Gastrocnemius medialis (tissue), 3 donors: ENCODE data around the genes SUN3 and COBL.

- PRO-cap, result no peak
- RAMPAGE, long total RNA, 3 experiments, result no peak in any of the 3 experiments
Measured at GRCh38 chr7:48028856-48029387, at the start of gene SUN3. TSS of gene SUN3 (minus strand) at chr7:48029107.

- PRO-cap, result no peak
- RAMPAGE, long total RNA, 3 experiments, result no peak in any of the 3 experiments
Measured at GRCh38 chr7:48108126-48108556, 19.1 kb downstream of the UPP1 start.

DNA sequence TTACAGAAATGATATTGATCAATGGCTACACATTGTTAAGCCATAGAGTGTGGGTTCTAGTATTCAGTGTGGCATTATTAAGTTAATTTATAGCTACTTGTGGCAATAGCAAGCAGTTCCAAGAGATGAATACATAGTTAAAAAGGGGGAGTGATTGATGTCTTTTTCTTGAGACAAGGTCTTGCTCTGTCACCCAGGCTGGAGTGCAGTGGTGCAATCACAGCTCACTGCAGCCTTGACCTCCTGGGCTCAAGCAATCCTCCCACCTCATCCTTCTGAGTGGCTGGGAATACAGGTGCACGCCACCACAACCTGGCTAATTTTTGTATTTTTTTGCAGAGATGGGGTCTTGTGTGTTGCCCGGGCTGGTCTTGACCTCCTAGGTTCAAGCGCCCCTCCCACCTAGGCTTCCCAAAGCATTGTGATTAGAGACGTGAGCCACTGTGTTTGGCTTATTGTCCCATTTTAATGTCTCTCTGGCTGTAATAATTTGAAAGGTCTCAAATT is 21.7 kb downstream of the UPP1 start:
- PRO-cap, result no peak
- RAMPAGE, long total RNA, 3 experiments, result no peak in any of the 3 experiments

DNA sequence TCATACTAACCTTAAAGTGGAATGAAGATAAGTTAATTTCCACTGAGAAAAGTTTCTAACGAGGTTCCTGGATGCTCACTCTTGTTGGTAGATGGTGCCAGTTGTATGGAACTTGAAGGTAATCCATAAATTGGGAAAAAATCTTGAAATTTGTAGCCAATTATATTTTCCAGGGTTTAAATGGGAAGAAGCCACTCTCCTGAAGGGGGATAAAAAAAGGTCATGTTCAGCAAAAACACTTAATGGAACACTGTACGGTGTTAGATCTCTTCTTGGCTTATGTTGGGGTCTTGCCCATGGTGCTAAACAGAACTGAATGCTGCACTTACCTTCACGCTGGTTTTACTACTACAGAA is 24.5 kb downstream of the SPATA48 start:
- PRO-cap, result no peak
- RAMPAGE, long total RNA, 3 experiments, result no peak in any of the 3 experiments

DNA sequence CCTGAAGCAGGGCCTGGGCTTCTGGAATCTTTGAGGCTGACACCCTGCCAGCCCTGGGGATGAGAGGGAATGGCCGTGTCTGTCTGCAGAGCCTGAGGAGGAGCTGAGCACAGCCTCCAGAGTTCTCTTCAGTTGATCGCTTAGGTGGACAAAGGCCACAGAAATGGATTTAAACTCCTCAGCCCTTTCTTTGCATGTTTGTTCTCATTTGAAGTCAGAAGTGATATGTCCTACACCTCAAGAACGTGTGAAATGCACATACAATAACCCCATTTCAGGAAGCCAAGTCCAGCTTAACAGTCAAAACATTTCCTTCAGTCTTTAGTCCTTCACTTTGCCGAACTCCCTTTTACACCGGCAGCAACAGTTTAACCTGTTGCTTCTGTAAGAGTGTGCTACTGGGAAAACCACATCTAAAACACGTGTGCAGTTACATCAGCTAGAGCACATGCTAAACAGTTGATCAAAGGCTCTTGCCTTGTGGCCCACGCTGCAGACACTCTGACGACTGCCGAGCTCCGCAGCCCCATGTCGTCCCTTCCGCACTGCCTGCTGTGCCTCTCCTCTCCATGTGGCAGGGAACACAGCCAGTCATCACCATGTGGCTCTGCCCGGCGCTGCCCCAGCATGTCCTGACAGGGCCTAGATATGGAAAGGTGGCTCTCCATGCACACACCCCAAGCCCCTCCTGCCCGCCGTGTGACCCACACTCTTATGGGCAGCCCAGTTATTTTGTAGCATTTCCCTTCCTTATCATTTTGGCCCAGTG is 55.9 kb downstream of the IKZF1 start:
- PRO-cap, result no peak
- RAMPAGE, long total RNA, 3 experiments, result no peak in any of the 3 experiments

- PRO-cap, result no peak
- RAMPAGE, long total RNA, 3 experiments, result no peak in any of the 3 experiments
Measured at GRCh38 chr7:50411290-50412044, 38.7 kb downstream of the FIGNL1 start.

GRCh38 chr7:50449054-50449471 is 1.1 kb downstream of the FIGNL1 start:
- PRO-cap, result no peak
- RAMPAGE, long total RNA, 3 experiments, result no peak in any of the 3 experiments

DNA sequence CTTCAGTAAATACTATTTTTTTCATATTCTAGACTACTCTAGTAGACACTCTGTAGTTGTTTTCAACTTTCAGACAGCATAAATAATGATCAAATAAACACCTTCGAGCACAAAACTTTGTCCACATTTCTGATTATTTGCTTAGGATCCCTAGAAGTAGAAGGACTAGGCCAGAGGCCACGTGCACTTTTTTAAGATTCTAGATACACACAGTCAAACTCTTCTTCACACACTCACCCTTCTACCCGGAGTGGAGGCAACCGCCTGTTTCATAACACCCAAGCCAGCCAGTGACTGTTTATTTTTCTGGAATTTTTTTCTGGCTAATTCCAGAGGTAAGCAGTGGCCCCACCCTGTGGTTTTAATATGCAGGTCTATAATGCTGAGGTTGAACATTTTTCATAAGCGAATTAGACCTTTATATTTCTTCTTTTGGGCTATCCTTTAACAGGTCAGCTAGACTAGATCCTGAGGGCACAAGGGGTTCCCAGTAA is 76.4 kb downstream of the GRB10 start:
- PRO-cap, result no peak
- RAMPAGE, long total RNA, 3 experiments, result no peak in any of the 3 experiments

- PRO-cap, result unidirectional peak, plus-strand start at chr7:50721385
- RAMPAGE, long total RNA, 3 experiments, result no peak in any of the 3 experiments
Measured at GRCh38 chr7:50720869-50721686, 61.6 kb downstream of the GRB10 start.

- PRO-cap, result no peak
- RAMPAGE, long total RNA, 3 experiments, result no peak in any of the 3 experiments
Measured at GRCh38 chr7:51256156-51256819, 60.3 kb downstream of the COBL start.

- PRO-cap, result unidirectional peak, plus-strand start at chr7:51315877
- RAMPAGE, long total RNA, 3 experiments, result no peak in any of the 3 experiments
Measured at GRCh38 chr7:51315801-51316312, 752 bp downstream of the COBL start.

DNA sequence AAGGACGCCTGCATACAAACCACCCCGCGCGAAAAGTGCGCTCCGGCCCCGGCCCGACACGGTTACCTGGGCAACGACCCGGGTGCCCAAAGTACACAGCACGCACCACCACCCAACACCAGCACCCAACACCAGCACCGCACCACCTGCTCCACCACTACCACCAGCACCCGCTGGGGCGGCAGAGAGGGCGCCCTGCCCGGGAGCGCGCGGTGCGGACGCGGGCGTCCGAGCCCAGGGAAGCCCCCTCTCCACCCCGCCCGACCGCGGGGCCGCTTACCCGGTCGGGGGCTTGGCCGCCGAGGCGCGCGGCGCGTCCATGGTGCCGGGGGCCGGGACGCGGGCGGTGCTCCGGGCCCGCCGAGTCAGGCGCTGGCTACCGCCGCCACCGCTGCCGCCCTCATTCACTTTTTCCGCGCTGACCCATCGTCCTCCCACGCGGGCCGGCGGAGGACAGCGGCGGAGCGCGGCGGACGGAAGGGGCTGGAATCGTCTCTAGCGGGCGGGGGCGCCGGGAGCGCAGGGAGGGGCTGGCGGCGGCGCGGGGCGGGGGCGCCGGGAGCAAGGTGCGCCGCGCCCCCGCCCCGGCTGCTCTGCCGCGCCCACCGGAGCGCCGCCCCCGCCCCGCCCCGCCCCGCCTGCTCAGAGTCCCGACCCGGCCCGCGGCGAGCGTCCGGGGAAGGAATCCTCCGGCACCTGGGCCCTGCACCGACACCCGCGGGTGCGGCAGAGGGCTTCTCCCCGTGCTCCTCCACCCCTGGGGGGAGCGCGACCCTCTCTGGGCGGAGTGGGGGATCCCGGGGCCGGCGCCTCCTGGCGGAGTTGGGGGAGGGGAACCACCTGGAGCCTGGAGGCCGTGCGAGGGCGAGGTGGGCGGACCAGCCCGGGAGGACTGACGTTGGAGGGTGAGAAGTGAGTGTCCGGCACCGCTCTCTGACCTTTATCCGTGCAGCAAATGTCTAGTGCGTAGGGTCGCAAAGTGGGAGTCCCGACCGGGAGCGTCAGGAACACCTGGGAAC is at the start of gene COBL:
COBL (minus strand) TSS at position 497 of the 1,019 bp plus-strand sequence.
- PRO-cap, result bidirectional peak, plus-strand start at position 184 of the sequence, minus-strand start at position 97 of the sequence; bidirectional peak, plus-strand start at position 645 of the sequence, minus-strand start at position 591 of the sequence
- RAMPAGE, long total RNA, 3 experiments, result start-site peak on the plus strand in 1 of 3 experiments, centred at position 666 of the sequence, 6 reads per replicate

GRCh38 chr7:52430380-52430866 is 605.0 kb upstream of the POM121L12 start:
- PRO-cap, result no peak
- RAMPAGE, long total RNA, 3 experiments, result no peak in any of the 3 experiments

- PRO-cap, result bidirectional peak, plus-strand start at chr7:55019556, minus-strand start at chr7:55019351
- RAMPAGE, long total RNA, 3 experiments, result no peak in any of the 3 experiments
Measured at GRCh38 chr7:55019388-55019789, 572 bp downstream of the EGFR start.

GRCh38 chr7:55020148-55021172 is 1.6 kb downstream of the EGFR start:
- PRO-cap, result unidirectional peak, minus-strand start at chr7:55020672
- RAMPAGE, long total RNA, 3 experiments, result no peak in any of the 3 experiments

GRCh38 chr7:55109238-55110229 is 90.7 kb downstream of the EGFR start:
- PRO-cap, result no peak
- RAMPAGE, long total RNA, 3 experiments, result no peak in any of the 3 experiments

DNA sequence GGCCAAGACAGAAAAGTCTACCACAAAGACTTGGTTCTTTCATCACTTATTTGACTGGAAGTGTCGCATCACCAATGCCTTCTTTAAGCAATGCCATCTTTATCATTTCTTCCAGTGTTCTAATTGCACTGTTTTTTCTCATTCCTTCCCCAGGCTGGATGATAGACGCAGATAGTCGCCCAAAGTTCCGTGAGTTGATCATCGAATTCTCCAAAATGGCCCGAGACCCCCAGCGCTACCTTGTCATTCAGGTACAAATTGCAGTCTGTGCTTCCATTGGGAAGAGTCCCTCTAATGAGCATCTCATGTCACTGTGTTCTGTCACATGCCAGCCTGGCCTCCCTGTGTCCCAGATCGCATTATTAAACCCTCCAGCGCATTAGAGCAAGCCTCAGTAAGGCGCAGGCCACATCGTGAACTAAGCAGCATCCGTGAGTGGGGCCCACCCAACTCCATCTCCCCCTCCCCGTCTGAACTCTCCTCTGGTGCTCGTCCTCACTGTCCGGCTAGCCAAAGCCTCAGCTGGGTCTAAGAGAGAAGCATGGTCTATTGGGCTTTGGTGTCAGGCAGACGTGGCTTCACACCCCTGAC is 164.9 kb upstream of the LANCL2 start:
- PRO-cap, result no peak
- RAMPAGE, long total RNA, 3 experiments, result no peak in any of the 3 experiments

GRCh38 chr7:55524773-55525306 is 47.5 kb downstream of the VOPP1 start:
- PRO-cap, result no peak
- RAMPAGE, long total RNA, 3 experiments, result no peak in any of the 3 experiments

GRCh38 chr7:55534152-55534951 is 38.0 kb downstream of the VOPP1 start:
- PRO-cap, result no peak
- RAMPAGE, long total RNA, 3 experiments, result no peak in any of the 3 experiments

DNA sequence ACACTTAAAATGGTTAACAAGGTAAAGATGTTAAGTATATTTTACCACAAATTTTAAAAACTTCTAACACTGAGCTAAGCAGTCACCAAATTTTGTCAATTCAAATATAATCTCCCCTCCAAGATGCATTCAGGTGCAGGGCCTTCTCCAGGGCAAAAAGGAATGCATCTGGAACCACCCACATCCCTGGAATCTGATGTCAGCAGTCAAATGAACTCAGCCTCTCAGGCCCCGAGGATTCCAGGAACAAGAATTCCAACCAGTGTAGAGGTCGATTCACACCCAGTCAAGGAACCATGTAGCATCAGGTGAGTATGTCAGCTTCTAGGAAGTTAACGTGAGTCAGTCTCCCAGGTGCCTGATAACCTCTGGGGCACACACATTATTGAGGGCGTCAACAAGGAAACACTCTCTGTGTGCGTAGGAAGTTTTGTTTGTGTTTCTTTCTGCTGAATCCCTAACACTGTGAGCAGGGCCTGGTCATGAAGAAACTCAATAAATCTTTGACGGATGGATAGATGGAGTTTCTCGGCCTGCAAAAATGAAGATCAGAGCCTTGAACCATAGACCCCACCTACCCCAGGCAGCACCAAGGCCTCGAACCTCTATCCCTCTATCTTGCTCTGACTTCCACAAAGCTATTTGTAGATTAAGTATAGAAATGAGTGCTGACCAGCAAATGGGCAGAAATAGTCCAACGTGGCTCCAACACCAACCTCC is 122.3 kb upstream of the VOPP1 start:
- PRO-cap, result no peak
- RAMPAGE, long total RNA, 3 experiments, result no peak in any of the 3 experiments